Pericardium (tissue), 1 donor: ENCODE measurements around a stretch of chr5.

DNA sequence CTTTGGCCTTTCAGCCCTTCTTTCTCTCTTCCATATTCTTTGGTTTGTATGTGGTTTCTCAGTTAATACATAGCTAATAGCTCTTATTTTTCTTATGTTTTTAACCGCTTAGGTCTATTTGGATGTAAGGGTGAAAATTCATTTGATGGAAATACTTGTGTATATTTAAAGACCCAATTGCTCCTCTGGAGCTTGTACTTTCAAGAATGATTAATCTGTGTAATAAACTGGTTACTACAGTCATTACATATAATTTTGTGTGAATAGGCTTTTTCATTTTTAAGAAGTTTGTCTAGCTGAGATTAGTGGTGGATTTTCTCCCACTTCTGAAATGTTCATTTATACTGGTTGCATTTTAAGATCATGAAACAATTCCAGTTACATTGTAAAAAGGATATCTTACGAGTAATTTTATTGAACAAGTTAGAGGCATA is 20.7 kb upstream of the CXXC5 start:
- RRBS = no CpG with 5 or more reads among the region's 2 CpGs

- RRBS = no CpG with 5 or more reads among the region's 2 CpGs
Measured at GRCh38 chr5:139635554-139636747, 12.2 kb upstream of the CXXC5 start.

GRCh38 chr5:139650701-139651709 is 2.9 kb downstream of the CXXC5 start:
- RRBS = 10% methylated on average over 5 of the region's 25 CpGs

DNA sequence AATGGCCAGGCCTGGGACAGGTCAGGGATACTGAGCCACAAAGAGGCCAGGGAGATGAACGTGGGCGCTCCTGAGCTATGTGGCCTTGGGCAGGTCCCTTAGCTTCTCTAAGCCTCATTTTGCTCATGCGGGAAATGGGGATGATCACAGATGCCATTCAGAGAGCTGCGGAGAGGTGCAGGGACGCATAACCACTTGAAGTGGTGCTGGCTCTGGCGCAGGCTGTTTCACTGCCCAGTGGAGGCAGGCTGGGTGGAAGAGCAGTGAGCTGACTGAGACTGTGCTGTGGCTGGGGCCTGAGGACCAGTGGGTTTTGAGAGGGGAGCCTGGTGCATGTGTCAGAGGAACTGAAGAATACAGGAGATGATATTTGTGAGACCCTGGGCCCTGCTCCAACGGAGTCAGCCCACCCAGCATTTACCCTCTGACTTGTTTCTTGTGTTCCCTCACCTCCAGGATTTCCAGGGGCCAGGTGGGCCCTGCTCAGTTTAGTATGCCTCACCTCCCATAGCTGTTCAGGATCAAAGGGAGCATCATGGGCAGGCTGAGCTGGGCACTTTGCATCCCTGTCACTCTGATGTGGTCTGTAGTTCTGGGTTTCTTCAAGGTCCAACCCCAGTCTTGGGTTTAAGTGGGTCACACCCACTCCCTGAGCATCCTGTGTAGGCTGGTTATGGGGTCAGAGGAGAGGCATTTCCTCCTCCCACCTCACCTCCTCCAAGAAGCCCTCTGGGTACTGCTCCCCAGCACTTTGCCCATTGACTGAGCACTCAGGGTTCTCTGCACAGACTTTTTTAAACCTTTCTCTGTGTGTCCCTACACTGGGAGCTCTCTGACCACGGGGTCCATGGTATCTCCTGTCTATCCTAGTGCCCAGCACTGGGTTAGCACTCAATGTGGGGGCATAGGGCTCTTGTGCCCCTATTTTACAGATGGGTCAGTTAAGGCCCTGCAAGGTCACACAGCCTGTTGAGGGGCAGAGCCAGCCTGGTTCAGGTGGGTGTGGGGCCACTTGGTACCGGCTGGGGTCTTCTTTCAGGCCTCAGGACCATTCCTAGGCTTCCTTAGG is 18.7 kb downstream of the CXXC5 start:
- RRBS = no CpG with 5 or more reads among the region's 9 CpGs

DNA sequence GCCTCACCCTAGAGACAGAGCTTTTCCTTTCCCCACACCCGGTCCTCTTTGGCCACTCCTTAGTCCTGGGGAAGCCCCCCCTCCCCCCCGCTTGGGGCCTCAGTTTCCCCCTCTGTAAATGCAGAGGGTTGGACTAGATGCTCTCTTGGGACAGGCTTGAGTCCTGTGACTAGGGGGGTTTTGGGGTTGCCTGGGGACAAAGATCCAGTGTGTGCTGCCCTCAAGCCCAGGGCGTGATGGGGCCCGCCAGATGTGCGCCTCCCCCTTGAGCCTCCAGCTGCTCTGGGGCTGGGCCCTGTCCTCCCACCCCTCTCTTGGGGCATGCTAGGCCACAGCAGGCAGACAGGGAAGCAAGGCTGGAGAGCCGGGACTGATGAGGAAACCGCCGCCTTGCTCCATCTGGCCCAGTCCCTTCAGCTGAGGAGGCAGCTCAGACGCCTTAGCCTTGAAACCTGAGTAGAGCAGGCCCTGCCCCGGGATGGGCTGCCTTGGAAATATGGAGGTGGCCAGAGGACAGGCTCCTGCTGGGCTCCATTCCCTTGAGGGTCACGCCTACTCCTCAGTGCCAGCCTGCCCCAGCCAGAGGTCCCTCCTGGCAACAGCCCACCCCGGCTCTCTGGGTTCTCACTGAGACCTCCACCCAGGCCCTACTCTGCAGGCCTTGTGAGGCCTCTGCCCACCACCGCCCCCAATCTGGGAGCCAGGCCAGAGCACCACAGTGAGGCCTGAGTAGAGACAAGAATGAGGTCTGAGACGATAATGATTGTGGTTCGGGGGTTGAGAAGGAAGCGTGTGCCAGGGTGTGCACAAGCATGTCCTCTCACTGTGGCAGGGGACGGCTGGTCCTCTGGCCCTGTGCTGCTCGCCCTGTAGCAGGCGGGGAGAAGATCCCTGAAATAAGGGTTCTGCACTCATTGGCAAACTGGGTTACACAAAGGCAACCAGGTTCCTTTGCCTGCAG is 30.7 kb downstream of the CXXC5 start:
- RRBS = 58% methylated on average over 5 of the region's 19 CpGs

DNA sequence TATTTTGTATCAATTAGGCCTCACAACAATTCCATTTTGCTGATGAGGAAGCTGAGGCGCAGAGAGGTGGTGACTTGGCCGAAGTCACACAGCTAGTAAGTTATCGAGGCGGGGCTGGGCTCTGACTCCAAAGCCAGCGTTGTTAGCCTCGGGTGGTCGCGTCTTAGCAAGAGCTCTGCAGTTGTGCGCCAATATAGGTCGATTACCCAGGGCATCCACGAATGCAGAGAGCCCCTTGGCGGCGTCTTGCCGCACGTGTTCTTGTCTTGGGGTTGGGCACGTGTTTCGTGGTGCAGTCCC is 62.2 kb downstream of the CXXC5 start:
- RRBS = no CpG with 5 or more reads among the region's 17 CpGs

GRCh38 chr5:139711695-139711863 is 63.4 kb downstream of the CXXC5 start:
- RRBS = no CpG with 5 or more reads among the region's 6 CpGs

DNA sequence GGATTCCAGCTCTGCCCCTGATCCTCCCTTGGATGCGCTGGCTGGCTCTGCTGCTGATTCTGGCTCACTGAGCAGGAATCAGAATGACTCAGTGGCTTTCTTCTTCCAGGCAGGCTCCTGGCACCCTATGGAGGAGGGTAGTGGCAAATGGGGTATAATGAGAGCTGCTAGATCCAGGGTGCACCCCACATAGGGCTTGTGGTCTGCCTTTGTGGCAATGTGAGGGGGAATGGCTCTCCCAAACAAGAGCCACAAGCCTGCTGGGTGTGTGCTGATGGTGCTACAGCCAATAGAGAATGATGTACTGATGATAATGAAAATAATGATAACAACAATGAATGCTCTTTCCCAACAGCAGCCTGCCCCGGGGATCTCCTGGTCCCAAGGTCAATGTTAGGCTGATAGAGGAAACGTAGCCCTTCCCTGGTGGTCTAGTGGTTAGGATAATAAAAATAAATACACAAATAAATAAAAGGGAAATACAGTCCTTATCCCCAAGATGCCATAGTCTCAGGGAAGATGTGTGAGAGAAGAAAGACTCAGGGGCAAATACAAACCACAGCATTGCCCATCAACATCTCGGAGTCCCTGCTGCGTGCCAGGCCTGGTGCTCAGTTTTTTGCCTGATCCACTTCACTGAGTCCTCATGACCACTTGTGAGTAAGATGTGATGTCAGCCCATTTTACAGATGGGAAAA is 34.9 kb upstream of the PSD2 start:
- RRBS = no CpG with 5 or more reads among the region's 5 CpGs

DNA sequence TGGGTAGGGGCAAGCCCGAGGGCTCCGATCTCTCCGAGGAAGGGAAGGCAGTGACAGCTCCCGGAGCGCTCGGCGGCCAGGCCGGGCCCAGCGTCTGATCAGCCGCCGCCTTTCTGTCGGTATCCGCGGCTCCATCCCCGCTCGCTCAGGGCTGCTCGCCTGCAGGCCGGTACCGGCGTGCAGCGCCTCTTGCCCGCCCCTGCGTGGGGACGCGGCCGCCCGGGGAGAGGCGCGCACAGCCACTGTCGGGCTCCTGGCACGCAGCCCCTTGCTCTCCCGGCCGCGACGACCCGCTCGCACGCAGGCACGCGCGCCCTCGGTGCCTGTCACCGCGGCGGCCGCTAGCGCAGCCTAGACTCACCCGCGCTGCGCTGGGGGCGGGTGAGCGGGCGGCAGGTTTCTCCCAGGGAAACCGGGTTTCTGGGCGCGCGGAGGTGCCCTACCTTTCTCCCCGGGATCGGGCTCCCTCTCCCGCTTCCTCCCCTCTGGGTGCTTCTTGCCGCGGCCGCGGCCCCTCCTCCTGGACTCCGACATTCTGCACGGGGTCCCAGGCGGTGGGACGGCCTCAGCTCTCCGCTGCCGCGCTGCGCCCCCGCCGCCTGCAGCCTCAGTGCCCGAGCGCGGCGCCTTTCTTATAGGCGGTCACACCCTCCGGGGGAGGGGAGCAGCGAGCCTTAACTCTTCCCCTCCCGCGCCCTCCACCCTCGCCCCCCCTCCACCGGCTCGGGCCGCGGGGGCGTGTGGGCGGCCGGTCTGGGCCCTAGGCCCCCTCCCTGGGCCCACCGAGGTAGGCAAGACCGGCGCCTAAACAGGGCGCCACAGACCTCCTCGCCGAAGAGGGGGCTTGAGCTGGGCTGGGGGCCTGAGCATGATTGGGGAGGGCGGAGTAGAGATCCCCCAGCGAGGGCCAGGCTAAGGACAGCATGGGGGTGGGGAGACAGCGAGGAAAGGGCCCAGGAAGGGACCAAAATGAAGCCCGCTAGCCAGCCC is 108.6 kb downstream of the PSD2 start:
- RRBS = 5% methylated on average over 34 of the region's 101 CpGs

GRCh38 chr5:139982157-139982904 is 60.8 kb downstream of the NRG2 start:
- RRBS = no CpG with 5 or more reads among the region's 15 CpGs

DNA sequence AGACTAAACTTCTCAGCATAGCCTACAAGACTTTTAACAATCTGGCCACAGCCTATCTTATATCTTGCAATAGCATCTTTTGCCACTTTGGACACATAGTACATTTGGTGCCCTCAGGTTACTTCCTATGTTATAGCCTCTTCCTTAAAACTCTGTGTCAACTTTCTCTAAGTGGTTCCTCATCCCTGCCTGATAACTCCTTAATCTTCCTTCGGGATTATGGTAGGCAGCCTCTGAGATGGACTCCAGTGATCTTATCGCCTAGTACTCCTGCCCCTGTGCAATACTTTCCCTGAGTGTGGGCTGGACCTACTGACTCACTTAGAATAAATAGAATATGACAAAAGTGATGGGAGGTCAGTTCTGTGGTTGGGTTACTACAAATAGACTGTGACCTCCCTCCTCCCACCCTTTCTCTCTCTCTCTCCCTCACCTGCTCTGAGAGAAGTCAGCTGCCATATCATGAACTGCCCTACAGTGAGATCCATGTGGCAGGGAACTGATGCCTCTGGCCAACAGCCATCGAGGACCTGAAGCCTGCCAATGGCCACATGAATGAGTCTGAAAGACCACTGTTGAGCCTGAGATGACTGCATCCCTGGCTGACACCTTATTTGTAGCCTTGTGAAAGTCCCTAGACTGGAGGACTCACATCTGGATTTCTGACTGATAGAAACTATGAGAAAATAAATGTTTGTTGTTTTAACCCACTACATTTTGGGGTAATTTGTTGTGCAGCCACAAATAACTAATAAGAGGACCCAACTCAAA is 31.8 kb downstream of the NRG2 start:
- RRBS = no CpG with 5 or more reads among the region's 3 CpGs

- RRBS = no CpG with 5 or more reads among the region's 96 CpGs
Measured at GRCh38 chr5:140107548-140108358, 6.2 kb upstream of the PURA start.

DNA sequence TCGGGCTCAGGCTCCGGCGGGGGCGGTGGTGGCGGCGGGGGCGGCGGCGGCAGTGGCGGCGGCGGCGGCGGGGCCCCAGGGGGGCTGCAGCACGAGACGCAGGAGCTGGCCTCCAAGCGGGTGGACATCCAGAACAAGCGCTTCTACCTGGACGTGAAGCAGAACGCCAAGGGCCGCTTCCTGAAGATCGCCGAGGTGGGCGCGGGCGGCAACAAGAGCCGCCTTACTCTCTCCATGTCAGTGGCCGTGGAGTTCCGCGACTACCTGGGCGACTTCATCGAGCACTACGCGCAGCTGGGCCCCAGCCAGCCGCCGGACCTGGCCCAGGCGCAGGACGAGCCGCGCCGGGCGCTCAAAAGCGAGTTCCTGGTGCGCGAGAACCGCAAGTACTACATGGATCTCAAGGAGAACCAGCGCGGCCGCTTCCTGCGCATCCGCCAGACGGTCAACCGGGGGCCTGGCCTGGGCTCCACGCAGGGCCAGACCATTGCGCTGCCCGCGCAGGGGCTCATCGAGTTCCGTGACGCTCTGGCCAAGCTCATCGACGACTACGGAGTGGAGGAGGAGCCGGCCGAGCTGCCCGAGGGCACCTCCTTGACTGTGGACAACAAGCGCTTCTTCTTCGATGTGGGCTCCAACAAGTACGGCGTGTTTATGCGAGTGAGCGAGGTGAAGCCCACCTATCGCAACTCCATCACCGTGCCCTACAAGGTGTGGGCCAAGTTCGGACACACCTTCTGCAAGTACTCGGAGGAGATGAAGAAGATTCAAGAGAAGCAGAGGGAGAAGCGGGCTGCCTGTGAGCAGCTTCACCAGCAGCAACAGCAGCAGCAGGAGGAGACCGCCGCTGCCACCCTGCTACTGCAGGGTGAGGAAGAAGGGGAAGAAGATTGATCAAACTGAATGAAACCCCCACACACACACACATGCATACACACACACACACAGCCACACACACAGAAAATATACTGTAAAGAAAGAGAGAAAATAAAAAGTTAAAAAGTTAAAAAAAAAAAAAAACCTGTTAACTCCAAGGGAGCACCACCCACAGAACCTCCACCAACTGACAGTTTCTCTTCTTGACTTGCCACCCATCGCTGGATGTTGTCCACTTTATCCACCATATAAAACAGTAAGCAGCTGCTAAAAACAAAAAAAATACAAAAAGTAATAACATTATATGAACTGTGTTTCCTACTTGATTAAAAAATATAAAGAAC is 758 bp downstream of the PURA start:
- RRBS = 1% methylated on average over 12 of the region's 80 CpGs

- RRBS = no CpG with 5 or more reads among the region's 4 CpGs
Measured at GRCh38 chr5:140165664-140166195, 9.3 kb upstream of the CYSTM1 start.

- RRBS = no CpG with 5 or more reads among the region's 3 CpGs
Measured at GRCh38 chr5:140220513-140221151, 45.6 kb downstream of the CYSTM1 start.

DNA sequence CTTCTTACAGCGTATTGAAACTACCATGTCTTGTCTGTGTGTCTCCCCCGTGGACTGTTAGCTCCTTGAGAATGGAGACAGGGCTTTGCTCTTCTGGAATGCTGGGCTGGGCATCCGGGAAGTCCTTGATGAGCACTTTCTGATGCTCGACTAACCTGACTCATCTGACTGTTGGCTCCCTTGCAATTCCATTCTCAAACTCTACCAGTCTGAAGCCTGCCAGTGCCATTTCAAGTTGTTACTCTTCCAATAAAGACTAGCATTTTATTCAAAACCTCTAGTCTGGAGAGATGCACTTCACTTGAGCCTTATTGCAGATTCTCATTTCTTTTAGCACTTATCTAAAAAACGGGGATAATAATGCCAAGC is 15.0 kb upstream of the PFDN1 start:
- RRBS = no CpG with 5 or more reads among the region's 5 CpGs

GRCh38 chr5:140509556-140510306 is 37.7 kb upstream of the EIF4EBP3 start:
- RRBS = no CpG with 5 or more reads among the region's 6 CpGs

DNA sequence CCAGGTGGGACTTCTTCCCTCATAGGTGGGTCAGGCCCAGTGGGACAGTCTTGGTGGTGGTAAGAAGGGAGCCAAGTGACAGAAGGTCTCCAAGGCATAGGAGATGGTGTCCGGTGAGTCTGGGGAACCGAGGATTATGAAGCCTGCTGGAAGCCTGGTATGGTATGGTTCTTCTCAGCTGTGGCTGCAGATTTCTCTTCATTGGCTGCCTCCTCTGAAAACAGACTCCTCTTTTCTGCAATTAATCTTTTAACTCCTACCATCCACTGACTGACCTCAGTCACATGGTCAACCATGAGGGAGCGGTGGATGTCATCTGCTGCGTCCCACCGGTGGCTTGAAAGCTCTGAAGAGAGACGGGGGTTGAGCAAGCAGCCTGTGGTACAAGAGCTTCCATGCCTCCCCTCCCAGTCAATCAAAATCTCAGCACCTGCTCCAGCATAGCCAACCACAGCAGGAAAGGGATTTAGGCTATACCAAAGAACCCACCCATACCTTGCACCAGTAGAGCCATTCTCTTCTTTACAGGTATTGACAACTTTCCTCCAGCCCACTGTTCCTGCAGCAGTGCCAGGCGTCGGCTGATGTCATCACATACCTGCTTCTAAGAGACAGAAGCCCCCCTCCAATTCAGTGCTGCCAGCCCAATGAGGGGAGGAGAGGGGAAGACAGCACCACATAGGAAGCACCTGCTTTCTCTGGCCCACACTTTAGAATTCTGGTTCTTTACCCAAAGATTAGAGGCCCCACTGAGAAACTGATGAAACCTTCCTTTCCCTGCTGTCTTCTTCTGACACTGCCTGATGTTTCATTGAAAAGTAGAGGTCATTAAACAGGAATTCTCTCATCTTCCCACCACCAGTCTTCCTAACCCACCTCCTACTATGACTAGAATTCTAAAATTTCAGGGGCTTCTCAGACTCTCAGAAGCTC is 3.4 kb downstream of the EIF4EBP3 start:
- RRBS = no CpG with 5 or more reads among the region's 8 CpGs

- RRBS = no CpG with 5 or more reads among the region's 4 CpGs
Measured at GRCh38 chr5:140591925-140592387, 27.3 kb downstream of the SLC35A4 start.

GRCh38 chr5:140610940-140611662 is 21.9 kb downstream of the CD14 start:
- RRBS = no CpG with 5 or more reads among the region's 3 CpGs